Renal cortical epithelial cell (primary cell): Measurements from ENCODE around the genes KIF1A and STK25.

DNA sequence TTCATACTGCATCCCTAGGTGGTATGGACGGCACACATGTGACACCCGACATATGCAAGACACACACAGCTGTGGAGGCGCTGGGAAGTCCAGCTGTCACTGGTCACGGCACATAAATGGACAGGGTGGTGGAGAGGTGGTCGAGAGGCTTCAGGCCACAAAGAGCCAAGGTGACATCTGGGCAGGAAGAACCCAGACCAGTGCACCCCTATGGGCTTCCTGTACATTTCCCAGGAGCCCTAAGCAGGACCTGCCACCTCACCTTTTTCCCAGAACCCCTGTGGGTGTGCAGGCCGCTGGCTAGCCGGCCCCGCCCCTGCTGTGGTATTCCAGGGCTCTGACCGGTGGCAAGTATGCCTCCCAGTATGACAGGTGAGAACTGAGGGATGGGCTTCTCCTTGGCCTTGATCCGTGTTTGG lies 1.5 kb downstream of the RNPEPL1 start:
- RRBS, result no CpG with 5 or more reads among the region's 10 CpGs

- RRBS, result no CpG with 5 or more reads among the region's 17 CpGs
These were observed 18.8 kb downstream of the CAPN10 start for GRCh38 chr2:240605236-240605897.

DNA sequence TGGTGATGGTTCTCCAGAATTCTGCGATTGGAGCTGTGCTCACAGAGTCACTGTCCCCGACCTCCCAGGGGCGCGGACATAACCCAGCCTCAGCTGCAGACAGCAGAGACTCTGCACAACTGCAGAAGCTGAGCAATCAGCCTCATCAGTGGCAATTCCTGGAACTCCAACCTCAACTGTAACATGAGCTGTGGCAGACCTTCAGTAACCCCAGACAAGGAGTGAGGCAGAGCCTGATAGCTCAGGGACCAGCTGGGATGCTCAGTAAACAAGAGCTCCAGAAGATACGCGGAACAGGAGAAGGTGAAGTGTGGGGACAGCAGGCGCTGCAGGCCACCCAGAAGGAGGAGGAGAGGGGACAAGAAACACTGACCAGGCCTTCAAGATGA lies 12.4 kb upstream of the GPR35 start:
- RRBS, result no CpG with 5 or more reads among the region's 7 CpGs

DNA sequence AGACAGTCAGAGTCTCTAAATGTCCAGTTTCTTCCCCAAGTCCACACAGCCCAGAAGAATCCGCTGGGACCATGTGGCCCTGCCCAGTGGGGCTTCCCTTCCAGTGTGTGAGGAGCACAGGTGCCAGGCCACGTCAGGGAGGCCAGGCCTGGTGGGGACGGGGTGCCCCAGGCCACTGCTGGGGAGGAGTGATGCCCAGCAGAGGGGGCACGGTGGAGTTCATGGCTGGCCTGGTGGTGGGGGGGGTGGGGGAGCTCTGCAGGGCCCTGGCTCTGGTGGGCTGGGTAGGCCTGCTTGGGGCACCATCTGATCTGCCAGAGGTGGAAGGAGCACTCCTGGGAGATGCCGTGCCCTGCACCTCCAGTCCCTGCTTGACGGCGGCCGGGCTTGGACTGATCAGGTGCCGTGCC lies 1.5 kb upstream of the GPR35 start:
- RRBS, result no CpG with 5 or more reads among the region's 9 CpGs

- RRBS, result no CpG with 5 or more reads among the region's 17 CpGs
These were observed 44.1 kb downstream of the KIF1A start for GRCh38 chr2:240775703-240776509.

- RRBS, result 2% methylated on average over 52 of the region's 120 CpGs
These were observed at the start of gene KIF1A for GRCh38 chr2:240820049-240820932. KIF1A (minus strand) TSS chr2:240820219.

DNA sequence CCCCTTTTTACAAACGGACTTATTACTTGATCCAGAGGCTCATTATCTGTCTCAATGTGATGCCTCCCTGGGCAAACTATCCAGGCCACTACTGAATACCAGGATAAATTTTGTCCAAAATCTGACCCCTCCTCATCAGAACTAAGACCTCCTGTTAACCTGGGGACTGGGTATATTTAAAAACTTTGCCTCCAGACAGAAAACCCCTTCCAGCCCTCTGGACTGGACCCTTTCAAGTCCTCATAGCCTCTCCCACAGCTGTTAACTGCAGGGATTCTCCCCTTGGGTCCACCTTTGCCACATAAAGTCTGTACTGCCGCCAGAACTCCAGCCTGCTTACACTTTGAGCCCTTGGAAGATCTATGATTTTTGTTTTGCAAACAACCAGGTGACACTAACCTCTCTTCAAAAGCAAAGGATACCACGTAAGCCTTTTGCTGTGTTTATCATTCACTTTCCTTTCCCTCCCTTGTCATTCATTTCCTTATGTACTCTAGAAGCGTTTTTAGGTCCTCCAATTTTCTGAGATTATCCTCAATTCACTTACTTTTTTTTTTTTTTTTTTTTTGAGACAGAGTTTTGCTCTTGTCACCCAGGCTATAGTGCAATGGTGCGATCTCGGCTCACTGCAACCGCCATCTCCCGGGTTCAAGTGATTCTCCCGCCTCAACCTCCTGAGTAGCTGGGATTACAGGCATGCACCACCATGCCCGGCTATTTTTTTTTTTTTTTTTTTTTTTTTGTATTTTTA lies 4.1 kb upstream of the AGXT start:
- RRBS, result no CpG with 5 or more reads among the region's 10 CpGs

DNA sequence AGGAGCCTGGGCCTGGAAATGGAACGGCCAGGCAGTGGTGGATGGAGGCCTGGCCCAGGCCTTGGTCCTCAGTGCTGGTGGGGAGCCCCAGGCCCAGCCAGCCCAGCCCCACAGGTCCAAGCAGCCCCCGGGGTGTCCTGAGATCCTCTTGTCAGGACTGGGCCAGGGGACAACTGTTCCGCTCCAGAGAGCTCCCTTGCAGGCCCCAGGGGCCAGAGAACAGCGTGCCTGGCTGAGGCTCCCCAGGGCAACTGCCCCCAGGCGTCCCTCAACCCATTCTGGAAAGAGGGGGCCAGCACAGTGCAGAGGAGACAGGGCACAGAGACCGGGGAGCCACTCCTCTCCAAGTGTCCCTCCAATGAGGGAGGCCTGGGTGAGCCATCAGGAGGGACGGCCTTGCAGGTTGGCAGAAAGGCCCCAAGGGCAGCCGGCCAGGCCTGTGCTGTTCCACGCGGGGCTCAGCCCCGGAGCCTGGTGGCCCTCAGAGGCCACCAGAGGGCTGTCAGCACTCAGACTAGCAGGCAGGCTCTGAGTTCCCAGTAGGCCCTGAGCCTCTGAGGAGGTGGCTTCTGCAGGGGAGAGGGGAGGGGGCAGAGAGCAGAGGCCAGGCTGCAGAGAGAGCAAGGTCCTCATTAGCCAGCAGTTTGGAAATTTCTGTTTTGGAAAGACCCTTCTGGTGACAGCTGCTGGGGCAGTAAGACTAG lies 29.5 kb upstream of the SNED1 start:
- RRBS, result no CpG with 5 or more reads among the region's 11 CpGs

DNA sequence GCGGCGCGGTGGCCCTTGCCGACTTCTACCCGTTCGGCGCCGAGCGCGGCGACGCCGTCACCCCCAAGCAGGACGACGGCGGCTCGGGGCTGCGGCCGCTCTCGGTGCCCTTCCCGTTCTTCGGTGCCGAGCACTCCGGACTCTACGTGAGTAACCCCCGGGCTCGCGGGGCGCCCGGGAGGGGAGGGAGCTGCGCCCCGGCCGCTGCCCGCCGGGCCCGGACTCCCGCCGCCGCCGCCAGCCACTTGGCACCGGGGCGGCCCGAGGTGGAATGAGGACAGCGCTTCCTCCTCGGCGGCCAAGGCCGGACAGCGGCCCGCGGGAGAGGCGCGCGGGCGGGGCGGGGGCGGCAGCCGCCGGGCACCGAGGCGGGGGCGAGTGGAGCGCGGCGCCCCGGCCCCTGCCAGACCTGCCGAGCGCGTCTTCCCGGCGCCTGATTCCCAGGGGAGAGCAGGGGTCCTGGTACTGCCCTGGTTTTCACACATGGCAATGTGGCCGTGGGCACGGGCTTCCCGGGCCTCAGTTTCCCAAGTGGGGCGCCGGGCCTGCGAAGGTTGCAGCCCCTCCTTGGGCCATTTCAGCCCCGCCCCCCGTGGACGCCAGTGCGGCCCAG lies 593 bp downstream of the SNED1 start:
- RRBS, result 3% methylated on average over 30 of the region's 80 CpGs

- RRBS, result no CpG with 5 or more reads among the region's 12 CpGs
These were observed 48.4 kb downstream of the MTERF4 start for GRCh38 chr2:241053299-241054404.

- RRBS, result no CpG with 5 or more reads among the region's 4 CpGs
These were observed 46.0 kb downstream of the MTERF4 start for GRCh38 chr2:241055996-241056512.

- RRBS, result no CpG with 5 or more reads among the region's 30 CpGs
These were observed 30.6 kb downstream of the MTERF4 start for GRCh38 chr2:241071383-241071994.

DNA sequence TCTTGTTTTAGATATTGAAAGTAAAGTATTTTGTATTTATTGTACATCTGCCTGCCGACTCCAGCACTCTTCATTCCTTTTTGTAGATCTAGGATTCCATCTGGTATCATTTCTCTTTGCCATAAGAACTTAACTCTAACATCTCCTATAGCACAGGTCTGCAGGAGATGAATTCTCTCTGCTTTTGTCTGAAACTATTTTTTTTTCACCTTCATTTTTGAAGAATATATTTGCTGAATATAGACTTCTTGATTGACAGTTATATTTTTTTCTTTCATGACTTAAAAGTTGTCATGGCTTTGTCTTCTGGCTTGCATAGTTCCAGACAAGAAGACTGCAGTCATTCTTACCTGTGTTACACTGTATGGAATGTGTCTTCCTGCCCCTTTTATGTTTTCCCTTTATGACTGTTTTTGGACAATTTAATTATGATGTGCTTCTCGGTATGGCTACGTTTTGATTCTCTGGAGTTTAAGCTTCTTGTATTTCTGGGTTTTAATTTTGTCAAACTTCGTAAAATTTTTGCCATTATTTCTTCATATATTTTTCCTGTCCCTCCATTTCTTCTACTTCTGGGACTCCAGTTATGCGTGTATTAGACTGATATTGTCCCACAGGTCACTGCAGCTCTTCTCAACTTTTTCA lies 17.3 kb downstream of the MTERF4 start:
- RRBS, result no CpG with 5 or more reads among the region's 5 CpGs

DNA sequence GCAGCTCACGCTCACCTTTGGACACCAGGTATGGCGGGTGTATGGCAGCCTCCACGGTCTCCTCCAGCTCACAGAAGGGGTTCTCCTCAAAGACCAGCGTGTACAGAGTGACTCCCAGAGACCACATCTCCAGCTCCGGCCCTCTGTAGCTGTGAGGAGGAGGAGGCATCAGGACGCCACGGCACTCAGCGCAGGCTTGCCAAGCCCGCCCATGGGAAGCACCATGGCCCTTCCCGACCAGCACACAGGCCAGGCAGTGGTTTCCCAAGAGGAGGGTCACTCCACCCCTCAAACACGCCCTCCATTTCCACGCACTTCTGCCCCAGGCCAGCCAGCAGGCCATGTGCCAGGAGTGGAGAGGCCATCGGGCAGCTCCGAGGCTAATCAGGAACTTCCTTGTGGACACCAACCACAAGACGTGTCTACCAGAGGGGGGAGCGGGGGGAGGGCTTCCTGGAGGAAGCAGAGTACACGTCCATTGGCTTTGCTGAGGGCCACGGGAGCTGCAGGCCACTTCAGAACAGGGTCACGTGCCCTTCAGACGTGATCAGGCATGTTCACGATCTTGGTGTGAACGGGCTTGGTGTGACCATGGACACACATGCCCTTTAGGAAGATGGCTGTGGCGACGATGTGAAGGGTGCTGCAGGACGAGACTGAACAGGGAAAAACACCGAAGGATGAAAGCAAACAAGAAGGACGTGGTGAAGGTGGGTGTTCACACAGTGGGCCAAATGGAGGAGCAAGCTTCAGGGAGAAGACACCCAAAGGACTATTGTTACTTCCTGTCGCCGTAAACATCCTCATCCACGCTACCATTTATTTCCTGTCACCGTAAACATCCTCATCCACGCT lies 6.3 kb upstream of the MTERF4 start:
- RRBS, result no CpG with 5 or more reads among the region's 32 CpGs

DNA sequence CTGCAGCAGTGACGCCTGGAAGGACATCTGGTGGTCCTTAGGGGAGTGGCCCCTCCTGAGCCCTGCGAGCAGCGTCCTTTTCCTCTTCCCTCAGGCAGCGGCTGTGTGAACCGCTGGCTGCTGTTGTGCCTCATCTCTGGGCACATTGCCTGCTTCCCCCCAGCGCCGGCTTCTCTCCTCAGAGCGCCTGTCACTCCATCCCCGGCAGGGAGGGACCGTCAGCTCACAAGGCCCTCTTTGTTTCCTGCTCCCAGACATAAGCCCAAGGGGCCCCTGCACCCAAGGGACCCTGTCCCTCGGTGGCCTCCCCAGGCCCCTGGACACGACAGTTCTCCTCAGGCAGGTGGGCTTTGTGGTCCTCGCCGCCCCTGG lies 35.7 kb downstream of the ANO7 start:
- RRBS, result no CpG with 5 or more reads among the region's 14 CpGs

GRCh38 chr2:241233605-241234028 lies 45.1 kb downstream of the ANO7 start:
- RRBS, result no CpG with 5 or more reads among the region's 9 CpGs

DNA sequence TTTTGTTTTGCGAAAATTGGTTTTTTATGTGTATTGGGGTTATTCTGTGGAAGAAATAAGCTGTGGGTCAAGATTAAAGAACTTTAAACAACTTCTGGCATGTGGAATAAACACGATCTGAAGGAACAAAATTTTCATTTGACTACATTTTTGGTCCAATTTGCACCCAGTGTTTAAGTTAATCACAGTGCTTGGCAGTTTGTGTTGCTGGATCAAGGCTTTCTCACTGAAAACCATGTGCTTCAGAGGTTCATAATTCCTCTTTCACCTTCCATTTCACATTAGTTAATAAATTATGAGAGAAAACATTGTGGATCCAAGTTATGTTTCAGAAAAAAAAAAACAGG lies 2.0 kb downstream of the SEPTIN2 start:
- RRBS, result no CpG with 5 or more reads among the region's 2 CpGs

DNA sequence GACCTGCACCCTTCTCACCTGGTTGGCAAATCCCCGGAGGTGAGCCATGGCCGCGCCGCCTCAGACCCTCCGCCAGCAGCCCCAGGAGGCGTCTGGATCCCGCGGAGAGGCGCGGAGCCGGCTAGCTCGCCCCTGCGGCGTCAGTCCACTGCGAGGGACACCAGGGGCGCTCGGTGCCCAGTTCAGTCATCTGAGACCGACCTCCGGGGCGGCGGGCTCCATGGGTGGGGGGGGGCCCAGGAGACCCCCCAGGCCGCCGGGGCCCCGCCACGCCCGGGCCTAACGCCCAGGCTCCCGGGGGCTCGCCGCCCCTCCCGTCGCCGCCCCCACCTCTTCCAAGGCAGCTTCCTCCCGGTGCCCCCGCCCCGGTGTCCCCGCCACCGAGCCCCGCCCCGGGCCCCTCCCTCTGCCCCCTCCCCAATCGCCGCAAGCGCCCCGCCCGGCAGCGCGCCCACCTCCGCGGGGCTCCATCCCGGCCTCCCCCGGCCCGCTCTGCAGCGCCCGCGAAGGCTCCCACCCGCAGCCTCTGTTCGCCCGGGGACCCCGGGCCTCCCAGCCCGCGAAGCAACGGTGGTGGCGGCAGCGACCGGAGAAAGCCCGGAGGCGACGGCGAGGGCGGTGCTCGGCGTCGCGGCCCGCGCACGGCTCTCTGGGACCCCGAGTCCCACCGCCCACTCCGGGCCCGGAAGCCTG lies at the start of gene STK25:
Gene STK25, minus strand, starts transcription at position 597 of the 693 bp plus-strand sequence.
- RRBS, result 2% methylated on average over 60 of the region's 81 CpGs

- RRBS, result 2% methylated on average over 14 of the region's 65 CpGs
These were observed 377 bp upstream of the STK25 start for GRCh38 chr2:241508681-241509241.

DNA sequence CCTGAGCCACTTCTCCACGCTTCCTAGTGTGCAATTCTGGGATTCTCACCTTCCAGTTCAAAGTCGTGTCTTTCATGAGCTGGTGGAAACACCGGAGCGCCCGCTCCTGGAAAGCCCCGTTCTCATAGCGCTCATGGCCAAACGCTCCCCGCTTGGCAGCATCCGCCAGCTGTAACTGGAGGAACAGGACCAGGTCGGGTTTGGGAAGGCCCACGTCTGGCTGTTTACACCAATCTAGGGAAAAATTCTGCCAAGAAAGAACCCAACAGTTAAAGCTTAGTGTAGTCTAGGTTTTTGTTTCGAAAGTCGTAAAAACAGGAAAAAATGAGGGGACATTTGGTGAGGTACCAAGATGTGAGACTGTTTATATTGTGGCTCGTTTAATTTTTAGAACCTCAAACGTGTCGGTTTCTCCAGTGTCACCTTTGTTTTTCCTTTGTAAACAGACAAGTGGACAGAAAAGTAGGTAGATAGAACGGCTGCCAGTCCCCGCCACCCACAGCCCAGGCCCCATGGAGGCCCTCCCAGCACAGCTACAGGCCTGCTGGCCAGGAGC lies 8.1 kb downstream of the DTYMK start:
- RRBS, result no CpG with 5 or more reads among the region's 19 CpGs